ENCODE measurements around a stretch of chr18.

DNA sequence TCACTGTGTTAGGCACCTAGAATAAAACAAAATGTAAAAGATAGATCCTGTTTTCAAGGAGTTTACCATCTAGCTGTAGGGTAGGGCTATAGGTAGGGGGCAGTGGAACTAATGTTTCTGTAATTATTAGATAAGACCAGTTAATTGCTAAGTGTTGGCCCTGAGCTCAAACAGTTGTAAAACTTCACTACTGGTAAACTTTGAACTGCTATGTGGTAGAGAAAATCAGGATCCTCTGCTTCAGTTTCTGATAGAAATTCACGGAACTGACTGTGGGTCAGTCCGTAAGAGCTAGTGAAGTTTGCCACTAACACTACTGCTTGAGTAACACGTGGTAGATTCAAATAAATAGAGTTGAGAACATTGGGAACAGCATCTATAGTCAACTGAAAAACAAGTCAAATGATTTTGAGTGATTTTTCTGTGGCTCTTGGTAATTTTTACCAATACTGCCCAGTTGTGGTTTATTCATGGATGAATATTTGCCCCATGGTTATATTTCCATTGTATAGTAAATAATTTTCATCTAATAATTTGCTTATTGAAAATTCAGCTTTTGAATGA lies 26.3 kb downstream of the ELP2 start:
- PRO-cap, result no peak

DNA sequence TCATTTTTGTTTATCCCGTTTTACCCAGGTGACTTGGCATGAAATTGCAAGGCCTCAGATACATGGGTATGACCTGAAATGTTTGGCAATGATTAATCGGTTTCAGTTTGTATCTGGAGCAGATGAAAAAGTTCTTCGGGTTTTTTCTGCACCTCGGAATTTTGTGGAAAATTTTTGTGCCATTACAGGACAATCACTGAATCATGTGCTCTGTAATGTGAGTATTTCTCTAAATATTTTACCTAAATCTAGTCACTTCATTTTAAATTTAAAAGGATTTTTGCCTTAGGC lies 26.7 kb downstream of the ELP2 start:
- PRO-cap, result no peak

DNA sequence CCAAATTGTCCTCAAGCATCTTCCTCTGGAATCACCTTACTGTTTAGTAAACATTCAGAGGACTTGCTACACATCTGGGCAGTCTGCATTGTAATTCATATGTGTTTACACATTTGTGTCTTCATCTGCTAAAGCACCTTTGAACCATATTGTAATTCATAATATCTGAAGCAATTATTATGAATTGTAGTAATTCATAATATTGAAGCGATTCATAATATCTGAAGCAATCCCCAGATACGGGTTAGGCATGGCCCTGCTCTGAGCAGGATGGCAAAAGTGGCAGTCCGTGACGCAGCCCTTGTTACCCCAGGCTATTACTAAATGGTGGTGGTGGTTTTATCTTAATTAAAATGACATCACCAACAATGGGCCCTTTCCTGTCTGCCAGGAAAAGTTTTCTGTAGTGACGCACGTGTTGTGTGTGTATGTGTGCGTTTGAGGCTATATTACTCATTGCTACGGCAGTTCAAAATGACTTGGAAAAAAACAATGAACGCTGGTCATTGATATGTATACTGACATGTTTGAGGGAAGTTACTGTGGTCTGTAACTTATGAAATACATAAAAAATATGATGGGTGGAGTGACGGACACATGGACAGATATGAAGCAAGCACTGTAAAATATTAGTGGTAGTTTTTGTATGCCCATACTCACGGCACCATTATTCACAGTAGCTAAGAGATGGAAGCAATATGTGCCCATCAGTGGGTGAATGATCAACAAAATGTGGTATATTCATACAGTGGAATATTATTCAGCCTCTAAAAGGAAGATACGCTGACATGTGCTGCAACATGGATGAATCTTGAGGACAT lies 10.5 kb upstream of the MOCOS start:
- PRO-cap, result no peak

DNA sequence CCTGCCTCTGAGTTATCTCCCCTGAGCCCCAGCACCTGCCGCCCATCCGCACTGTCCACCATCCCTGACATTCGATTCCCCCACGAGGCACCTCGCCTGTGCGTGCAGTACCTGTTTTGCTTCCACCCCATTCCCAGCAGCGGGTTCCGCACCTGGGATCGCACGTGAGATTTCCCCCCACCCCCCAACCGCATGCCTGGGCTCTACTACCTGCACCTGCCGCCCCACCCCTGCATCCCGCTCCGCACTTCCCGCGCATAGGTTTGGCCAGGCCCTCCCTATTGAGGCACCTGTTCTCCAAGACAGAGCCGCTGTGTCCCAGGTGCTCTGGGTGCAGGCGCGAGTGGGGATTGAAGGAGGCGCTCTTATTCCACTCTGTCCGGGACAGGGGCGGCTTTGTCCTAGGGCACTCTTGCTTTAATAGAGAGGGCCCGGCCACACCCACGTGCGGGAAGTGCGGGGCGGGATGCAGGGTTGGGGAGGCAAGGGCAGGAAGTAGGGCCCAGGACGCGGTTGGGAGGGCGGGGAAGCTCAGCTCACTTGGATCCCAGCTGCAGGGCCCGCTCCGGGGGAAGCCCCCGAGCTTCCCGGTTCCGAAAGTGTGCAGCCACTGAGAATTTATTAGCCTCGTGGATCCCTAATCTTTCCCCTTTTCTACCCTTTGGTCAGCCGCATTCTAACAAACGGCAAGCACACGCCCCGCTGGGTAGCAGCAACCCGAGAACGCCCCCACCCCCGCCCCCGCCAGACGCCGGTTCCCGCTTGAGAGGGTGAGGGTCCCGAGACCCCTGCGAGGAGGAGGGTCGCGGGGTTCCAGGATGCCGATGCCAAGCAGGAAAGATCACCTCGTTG lies 681 bp upstream of the MOCOS start:
- PRO-cap, result bidirectional peak, plus-strand start at position 505 of the sequence, minus-strand start at position 422 of the sequence

GRCh38 chr18:36326733-36327369 lies 29.3 kb downstream of the FHOD3 start:
- PRO-cap, result no peak

DNA sequence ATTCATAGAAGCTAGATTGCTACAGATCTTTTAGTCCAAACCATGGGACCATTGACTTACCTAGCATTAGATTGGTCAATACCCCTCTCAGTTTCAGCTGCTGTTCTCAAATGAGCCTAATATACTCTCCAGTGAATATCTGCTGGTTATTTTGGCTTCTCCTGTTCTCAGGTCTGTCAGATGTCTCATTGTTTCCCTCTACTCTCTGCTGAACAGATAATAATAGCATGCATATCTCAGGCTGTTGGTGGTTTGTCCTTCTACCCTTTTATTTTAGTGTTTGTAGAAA lies 99.5 kb downstream of the FHOD3 start:
- PRO-cap, result no peak

GRCh38 chr18:36663187-36663668 lies 165.6 kb downstream of the TPGS2 start:
- PRO-cap, result no peak

- PRO-cap, result no peak
Measured at GRCh38 chr18:37170494-37170970, 341.6 kb downstream of the KIAA1328 start.

DNA sequence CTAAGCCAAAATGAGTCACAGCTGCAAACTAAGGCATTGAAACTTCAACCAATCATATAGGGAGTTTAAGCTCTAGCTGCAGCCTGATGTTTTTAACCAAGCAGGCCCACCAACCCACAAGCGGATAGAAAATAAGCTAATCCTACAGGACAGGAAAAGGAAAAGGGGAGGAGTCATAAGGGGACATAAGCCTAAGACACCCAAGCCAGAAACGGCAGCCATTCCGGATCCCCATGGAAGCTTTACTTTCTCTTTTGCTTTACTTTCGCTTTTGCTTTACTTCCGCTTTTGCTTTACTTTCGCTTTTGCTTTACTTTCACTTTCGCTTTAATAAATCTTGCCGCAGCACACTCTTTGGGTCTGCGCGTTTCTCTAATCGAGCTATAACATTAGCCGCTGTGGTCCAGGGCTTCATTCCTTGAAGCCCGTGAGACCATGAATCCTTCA lies 1375.6 kb upstream of the CELF4 start:
- PRO-cap, result no peak

- PRO-cap, result no peak
Measured at GRCh38 chr18:39648158-39648515, 2082.5 kb upstream of the CELF4 start.

DNA sequence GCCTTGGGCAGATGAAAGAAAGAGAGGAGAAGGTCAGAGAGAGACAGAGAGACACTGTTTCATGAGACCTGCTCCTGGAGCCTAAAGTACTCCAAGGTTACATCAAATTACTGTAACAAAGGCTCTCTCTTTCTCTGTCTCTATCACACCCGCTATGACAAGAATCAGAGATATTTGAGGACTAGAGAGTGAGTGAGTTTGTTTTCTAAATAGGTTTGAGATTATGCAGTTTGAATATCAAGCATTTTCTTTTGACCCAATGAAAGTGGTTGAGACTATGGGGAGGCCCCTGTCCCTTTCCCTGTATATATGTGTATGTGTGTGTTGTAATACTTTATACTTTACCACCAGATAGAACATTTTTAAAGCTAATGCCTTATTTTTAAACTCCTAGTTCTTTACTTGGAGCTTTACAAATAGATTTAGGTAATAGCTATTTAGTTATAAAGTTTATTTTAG lies 1869.8 kb upstream of the PIK3C3 start:
- PRO-cap, result no peak

GRCh38 chr18:42159018-42159752 lies 204.2 kb downstream of the PIK3C3 start:
- PRO-cap, result no peak

- PRO-cap, result no peak
Measured at GRCh38 chr18:42614662-42615125, 500.8 kb downstream of the RIT2 start.

DNA sequence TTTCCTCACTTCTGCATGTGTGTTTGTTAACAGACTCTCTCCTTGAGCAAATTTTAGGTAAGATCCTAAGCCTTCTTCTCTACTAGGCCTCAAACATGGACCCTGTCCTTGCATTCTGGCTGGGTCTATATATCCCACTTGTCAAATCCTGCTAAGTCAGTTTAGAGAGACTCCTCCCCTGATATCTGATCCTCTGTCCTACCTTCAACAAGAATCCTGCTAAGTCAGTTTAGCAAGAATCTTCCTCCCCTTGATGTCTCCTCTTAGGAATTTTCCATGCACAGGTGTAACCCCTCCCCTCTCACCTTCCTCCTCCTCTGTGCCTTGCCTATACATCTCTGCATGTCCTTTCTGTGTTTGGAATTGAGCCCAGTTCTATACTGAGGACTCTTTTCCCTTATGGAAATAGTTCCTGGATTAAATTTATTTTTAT lies 80.9 kb downstream of the RIT2 start:
- PRO-cap, result no peak

- PRO-cap, result no peak
Measured at GRCh38 chr18:43847539-43847939, 570.2 kb upstream of the SYT4 start.

DNA sequence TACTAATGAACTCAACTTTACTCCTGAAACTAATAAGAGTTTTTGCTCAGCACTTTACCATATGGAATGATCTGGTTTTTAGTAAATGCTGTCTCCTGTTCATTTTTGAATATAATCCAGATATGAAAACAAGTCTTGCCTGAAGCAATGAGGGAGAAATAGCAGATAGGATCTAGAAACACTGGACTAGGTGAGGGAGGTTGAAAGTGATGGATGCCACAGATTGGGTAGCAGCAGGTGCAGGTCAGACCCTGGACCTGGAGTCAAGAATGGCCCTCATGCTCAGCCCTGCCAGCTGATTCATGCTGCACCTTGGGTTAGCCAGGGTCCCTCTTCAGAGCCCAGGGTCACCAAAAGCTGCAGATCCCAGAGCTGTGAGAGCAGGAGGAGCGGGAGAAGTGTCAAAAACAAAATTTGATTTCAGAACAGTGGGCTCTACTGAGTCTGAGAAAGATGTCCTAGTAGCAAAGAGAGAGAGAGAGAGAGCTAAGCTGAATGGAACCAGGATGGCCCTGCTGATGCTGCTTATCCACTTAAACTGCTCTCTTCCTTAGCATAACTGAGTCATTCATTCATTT lies 37.4 kb downstream of the SETBP1 start:
- PRO-cap, result no peak

DNA sequence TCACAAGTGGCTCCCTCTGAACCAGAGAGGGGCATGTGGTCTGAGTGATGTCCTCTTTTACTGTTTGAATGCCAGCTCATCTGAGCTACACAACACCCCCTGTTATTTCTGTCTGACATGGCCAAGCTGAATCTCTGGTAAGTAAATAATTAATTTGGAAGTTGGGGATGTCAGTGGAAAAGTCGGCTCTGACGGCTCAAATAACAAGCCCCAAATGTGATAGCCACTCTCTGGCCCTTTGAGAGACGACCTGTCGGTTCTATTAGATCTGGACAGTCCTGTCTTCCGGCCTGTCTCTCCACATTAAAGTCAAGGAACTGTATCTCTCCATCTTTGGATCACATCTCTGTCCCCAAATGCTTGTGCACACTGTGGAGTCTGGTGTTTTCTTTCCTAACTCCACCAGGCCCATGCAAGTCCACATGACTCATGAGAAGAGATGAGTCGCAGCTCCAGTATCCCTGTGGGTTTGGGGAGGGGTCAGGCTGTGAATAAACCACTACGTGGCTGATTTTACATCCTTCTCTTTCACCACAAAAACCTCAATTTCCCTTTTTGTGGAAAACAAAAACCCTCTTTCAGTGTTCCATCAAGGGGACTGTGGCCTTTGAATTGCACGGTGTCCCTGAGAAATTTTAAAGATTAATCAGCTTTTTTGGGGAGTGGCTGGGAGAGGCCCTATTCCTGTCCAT lies 52.6 kb downstream of the SETBP1 start:
- PRO-cap, result no peak

DNA sequence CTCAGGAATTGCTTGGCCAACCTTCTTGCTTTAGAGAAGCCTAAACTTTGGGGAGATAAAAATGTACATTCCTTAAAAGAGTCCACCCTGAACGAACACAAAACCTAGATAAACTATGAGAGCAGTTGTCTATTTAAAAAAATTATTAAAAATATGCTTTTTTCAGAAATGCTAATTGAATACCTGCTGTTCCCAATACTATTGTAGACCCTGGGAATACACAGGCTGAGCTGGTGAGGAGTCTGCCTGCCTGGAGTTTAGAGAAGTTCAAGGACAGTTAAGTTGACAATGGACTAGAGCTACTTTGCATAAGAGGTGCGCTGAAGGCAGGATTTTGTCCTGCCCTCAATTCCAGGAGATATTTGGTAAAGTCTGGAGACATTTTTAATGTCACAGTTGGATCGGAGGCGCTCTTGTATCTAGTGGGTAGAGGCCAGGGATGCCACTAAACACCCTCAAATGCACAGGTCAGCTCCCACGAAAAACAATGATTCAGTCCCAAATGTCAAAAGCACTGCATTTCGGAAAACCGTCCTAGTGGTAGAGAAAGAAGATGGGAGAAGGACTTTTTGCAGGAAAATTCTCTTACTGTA lies 110.2 kb downstream of the SETBP1 start:
- PRO-cap, result no peak

- PRO-cap, result no peak
Measured at GRCh38 chr18:44823204-44823755, 142.6 kb downstream of the SETBP1 start.

- PRO-cap, result unidirectional peak, minus-strand start at chr18:44826617
Measured at GRCh38 chr18:44826127-44826886, 145.6 kb downstream of the SETBP1 start.